Measurements from ENCODE around the gene C2CD5.

DNA sequence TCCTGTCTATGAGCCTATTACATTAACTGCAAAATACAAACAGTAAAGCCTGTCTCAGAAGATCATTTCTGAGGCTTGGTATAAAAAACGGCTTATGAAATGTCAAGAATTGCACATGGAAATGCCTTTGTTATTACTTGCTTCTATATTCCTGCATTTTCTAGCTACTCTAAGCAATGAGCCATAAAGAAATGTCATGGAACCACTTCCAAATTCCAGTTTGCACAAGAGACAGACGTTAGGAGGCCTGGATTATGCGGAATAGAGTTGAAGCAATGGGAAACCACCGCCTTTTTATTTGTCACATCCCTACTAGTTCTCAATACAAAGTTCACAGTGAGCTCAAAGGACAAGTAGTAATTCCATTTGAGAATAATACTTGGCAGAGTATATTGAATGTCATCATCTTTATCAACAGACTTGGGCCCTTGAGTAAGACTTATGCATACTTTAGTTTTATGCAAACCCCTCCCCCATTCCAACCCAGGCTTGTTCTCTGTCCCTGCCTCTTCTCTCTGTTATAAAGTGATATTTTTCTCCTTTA is 3.6 kb upstream of the SLC15A5 start:
- PRO-cap = no peak

- PRO-cap = no peak
These were observed 12.3 kb downstream of the MGST1 start for GRCh38 chr12:16359653-16360149.

DNA sequence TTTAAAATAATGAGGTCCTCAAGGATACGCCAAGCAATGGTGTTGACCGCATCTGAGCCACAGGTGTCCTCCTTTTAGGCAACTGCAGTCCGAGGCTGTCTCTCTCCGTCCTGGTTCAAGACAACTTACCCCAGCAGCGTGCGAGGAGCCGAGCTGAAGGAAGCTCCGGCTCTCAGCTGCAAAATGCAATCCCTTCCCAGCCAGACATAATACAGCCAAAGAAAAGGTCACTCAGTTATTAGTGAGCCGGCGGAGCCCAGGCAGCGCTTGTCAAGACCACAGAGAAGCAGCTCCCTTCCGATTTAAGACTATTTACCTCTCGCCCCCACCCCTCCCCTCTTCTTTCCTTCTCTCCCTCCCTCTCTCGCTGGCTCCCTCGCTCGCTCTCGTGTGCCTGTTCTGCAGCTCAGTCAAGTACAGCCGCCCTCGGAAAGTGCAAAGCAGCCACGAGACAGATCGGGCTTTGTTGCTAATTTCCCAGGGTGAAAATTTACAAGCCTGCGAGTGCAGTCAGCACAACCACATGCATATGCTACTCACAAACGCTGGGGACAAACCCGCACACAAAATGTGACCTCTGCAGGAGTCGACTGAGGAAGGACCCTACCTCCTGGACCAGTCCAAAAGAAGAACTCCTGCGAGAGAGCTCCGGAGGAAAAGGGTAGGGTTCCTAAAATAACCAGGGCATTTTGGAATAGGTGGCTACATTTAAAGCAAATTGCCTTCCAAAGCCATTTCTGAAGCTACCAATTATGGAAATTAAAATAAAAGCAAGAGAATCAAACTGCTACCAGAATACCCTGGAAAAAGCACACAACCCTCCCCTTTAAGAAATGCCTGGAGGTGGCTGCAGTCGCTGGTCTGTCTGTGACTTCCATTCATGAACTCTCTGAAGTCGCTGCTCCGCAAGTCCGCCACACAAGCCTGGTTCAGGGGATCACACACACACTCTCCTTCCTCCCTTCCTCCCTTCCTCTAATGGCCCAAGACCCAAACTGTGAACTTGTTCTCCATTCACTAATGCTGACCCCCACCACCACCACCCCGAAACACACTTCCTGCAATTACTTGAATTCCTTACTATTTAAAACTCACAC is 596 bp upstream of the LMO3 start:
- PRO-cap = bidirectional peak, plus-strand start at position 413 of the sequence, minus-strand start at position 112 of the sequence

GRCh38 chr12:16611268-16611720 is 5.3 kb upstream of the LMO3 start:
- PRO-cap = no peak

DNA sequence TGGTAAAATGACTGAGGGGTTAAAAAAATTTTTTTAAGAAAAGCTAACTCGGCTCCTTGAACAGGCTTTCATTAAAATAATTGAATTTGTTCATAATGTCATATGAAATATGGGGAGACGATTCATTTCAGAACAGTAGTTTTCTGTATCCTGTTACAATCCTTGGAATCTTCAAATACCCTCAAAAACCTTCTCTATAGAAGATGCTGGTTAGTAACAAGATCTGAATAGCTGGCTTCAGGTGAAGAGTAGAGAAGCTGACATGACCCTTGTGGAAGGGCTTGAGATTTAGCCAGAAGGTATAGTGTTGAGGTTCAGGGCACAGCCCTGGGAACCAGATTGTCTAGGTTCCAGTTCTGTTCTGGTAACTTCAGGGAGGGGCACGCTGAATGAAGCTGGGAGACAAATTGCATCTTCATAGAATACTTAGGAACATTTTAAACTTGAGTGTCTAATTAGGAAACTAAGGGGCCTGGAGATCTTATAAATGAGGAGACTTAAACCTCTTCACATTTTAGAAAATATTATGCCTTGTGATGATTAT is 451.2 kb upstream of the LMO3 start:
- PRO-cap = no peak

- PRO-cap = no peak
These were observed 59.0 kb upstream of the RERGL start for GRCh38 chr12:18148867-18149455.

GRCh38 chr12:18753351-18754226 is 15.7 kb downstream of the CAPZA3 start:
- PRO-cap = bidirectional peak, plus-strand start at chr12:18753629, minus-strand start at chr12:18753628

- PRO-cap = bidirectional peak, plus-strand start at chr12:19440643, minus-strand start at chr12:19440381
These were observed 1.1 kb downstream of the AEBP2 start for GRCh38 chr12:19440104-19441116.

GRCh38 chr12:19710872-19711352 is 271.6 kb downstream of the AEBP2 start:
- PRO-cap = no peak

DNA sequence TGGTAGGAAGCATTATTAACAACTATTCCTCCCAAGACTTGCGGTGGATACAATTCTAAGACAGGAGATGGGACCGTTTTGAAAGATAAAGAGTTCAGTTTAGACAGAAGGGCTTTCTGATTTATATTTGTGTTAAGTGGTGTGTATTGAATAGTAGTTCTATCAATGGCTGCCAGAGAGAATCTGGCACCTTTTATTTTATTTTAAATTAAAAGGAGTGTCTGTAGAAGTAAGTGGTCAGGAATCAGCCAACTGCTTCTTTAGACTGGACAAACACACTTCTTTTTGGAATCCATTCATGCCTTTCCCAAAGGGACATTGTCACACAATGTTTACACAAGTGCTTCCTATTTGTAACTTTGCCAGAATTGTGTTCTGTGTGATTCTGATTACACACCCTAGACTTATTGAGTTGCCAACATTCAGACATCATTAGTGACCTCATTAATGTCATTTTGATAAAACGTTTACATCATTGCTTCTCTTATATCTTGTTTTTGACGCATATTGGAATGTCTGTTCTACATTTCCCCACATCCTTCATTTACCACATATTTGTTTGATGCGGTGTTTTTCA is 305.3 kb downstream of the AEBP2 start:
- PRO-cap = no peak

DNA sequence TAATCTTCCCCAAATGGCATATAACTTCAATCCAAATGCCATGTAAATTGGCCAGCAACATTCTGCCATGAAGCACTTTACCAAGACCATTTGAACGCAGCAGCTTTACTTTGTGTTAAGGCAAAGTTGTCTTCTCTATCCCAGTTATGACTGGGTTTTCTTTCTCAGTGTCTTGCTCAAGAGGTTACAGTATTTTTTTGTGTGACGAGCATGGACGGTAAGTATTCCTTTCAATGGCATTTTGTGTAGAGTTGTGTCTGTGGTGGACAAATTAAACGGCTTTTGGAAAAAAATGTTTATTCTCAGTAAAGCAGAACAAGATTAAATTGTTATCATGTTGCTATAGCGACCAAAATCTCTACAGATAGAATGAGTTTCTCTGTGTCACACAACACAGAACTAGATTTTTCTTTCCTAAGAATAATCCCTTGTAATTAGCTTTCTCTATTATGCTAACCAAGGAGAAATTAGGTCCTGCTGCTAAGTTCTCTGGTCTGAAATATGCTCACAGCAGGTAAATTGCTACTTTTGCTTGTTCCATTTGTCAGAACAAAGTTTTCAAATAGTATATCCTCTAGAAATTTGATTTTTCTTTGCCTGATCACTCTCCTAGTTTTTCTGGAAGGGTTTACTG is 417.1 kb downstream of the AEBP2 start:
- PRO-cap = no peak

DNA sequence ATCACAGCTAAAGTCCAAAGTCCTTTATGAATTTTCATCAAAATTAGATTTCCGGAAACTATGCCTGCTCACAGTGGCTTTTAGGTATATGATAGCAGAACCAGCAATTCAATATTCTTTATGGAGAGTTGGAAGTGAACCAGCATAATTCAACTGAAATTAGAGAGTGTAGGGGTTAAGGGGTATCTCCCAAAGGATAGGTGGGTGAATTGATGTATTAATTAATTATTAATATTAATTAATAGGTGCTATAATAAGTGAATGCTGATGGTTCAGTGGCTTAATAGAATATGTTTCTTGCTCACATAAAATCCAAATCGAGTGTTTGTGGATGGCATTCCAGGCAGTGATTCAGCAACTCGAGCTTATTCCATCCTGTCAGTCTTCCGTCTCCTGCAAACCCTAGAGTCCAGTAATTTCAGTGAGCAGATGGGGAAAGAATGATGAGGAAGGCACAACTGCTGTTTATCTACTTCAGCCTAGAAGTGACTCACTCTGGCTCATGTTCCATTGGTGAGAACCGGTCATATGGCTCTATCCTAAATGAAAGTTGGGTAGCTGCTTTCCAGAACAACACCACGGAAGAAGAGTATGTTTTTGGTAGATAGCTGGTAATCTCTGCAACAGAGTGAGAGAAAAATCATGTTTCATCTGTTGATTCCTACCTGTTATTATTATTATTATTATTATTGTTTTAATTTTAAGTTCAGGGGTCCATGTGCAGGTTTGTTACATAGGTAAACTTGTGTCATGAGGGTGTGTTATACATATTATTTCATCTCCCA is 421.8 kb upstream of the PDE3A start:
- PRO-cap = no peak

GRCh38 chr12:20601843-20602160 is 93.3 kb upstream of the SLCO1C1 start:
- PRO-cap = no peak

- PRO-cap = no peak
These were observed 24.7 kb downstream of the SLCO1B1 start for GRCh38 chr12:21155594-21156174.

DNA sequence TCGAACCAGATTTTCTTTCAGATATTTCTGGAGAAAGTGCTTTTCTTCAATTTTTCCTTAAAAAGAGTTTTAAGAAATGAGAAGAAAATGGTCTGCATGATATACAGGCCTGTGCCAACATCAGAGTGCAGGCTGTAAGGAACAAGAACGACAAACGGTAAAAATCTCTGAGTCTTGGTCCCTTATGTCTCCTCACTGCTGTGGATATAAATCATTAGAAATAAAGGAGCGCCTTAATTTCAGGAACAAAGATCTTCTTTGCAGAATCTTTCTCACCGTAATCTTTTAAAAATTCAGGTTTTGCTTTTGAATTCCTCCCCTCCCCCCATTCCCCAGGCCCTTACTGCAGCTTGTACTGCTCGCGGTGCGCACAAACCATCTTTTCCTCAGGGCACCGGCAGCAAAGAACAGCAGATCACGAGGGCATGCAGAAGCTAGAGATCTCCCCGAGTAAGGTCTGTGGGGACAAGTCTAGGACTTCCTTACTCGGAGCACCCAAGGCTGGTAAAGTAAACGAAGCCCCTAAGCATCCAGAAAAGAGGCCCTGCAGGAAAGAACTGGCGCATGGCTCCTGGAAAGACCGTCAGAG is 904 bp downstream of the LDHB start:
- PRO-cap = unidirectional peak, plus-strand start at position 413 of the sequence

- PRO-cap = no peak
These were observed 8.5 kb downstream of the KCNJ8 start for GRCh38 chr12:21765900-21766422.

GRCh38 chr12:22054944-22055653 is 9.1 kb downstream of the CMAS start:
- PRO-cap = no peak

GRCh38 chr12:22101772-22102313 is 55.8 kb downstream of the CMAS start:
- PRO-cap = no peak

DNA sequence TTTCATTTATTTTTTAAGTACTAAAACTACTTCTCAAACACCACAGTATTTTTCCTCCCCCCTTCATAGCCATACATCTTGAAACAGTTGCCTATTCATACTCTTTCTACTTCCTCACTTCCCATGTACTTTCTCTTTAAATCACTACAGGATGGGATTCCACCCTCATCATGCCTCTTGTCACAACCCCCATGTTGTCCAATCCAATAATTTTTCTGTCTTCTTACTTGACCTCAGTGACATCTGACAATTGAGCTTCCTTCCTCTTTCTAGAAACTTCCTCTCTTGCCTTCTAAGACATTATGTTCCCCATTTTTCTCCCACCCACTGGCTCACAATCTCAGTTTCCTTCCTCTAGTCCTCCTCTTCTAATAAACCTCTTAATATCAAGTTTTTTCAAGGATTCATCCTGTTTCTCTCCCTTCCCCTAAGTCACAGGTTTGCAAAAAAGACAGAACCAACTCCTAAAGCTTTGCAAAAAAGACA is 5.3 kb downstream of the C2CD5 start:
- PRO-cap = no peak

- PRO-cap = bidirectional peak, plus-strand start at chr12:22544295, minus-strand start at chr12:22544162; bidirectional peak, plus-strand start at chr12:22544707, minus-strand start at chr12:22544507
These were observed at the start of gene C2CD5 for GRCh38 chr12:22544094-22544975. TSS of gene C2CD5 (minus strand) at chr12:22544542.

Data from WTC11 (cell line).